ENCODE results near the genes MINK1, CHRNE, SLC52A1 and NLRP1.

GRCh38 chr17:4796556-4796913, 571 bp downstream of the PSMB6 start:
- PRO-cap: unidirectional peak, minus-strand start at chr17:4796736

DNA sequence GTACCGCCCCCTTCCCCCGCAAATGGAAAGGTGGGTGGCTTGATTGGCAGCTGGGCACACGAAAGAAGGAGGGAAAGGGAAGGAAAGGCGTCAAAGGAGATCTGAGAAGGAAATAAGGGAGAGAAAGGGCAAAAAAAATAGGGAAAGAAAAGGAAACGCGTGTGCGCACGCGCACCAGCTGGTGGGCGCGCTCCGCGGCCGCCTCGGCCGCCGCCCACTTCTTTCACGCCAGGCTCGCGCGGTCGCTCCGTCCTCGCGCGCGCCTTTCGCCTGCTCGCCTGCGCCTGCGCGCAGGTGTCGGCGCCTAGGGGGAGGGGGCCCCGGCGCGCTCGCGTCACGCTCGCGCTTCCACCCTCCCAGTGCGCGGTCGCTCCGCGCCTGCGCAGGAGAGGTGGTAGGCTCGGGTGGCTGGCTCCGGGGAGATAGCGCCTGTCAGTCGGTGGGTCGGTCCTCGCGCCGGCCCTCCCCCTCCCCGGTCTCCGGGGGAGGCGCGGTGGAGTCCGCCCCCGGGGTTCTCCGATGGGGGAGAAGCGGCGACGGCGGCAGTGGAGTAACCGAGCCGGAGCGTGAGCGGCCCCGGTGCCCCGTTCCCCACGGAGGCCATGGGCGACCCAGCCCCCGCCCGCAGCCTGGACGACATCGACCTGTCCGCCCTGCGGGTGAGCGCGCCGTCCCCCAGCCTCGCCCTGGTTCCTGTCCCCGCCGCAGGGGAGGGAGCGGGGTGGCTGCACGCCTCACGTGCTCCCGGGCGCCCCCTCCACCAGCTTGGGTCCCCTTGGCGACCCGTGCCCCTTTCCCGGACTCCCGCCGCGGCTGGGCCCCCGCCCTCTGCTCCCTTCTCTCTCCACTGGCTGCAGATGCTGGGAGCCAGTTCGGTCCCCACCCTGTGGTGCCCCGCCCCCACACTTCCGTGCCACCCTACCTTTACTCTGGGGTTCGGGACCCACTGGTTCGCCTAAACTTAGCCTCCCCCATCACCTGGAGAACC, at the start of gene MINK1:
MINK1 (plus strand) TSS at position 359 of the 988 bp plus-strand sequence.
- PRO-cap: bidirectional peak, plus-strand start at position 359 of the sequence, minus-strand start at position 268 of the sequence; unidirectional peak, minus-strand start at position 695 of the sequence; unidirectional peak, minus-strand start at position 849 of the sequence

GRCh38 chr17:4902804-4904041, at the start of gene CHRNE:
CHRNE (minus strand) TSS chr17:4903098.
- PRO-cap: unidirectional peak, minus-strand start at chr17:4903091

- PRO-cap: no peak
Observed at GRCh38 chr17:4960548-4960947, 7.1 kb downstream of the SPAG7 start.

DNA sequence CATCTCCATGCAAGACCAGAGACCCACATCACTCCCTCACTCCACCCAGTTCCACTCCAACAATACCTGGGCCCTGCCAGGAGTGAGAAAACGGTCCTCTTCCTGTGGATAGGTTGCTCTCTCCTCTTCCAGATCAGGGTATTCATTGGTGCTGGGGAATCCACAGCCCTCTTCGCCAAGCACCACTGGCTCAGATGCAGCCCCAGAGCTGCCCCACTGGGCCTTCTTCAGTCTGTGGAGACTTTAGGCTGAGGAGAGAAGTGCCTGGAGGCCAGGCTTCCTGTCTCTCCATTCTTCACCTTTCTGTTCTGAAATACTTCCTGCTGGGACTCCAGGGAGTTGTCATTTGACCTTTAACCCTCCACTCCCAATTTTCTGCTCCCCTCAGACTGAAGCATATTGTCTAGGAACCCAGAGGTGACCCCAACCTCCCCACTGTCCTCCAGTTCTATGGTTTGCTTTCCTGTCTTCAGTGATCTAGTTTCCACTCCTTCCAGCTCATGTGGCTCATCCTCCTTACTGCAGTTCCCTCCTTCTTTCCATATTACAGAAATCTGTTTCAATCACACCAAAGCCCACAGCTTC, 1.3 kb upstream of the CAMTA2 start:
- PRO-cap: no peak

DNA sequence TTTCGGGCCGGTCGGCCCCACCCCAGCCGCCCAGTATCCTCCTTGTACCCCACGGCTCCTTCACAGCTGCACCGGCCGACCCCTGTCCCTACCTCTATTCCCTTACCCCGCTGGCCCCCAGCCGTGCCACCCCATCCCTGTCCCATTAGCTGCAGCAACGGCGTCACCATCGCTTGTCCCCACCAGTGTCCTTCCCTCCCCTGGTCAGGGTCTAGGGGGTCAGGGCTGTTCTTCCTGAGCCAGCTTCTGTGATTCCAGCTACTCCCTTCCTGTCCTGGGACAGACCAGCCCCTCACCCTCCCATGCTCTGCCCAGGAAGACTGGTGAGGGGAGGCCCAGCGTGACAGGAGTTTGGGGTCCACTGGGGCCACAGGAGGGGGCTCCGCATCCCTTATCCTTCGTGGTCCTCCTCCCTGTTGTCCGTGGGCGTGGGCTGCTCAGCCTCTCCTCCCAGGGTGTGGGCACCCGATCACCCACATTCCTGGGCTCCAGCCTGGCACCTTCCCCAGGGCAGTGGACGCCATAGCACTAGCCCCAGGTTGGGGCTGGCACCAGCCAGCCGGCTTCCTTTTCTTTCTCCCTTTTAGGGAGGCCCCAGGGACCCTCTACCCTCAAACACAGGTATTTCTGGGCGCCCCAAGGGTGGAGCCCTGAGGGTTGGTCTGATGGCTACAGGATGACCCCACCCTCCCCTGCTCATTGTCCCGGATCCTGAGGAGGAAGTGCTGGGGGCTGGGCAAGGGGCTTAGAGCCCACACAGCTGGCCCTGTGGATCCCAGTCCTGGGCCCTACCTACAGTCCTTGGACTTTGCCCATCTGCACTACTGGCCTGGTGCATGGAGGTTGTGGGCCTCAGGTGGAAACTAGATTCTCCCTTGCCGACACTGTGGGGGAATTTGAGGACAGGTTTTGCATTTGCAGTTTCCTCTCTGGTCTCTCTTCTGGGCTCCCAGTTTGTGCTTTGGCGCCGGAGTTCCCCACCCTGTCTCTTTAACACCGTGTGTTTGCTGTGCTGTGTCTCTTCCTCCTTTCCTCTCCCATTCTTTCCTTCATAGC, 1.0 kb downstream of the KIF1C start:
- PRO-cap: no peak

DNA sequence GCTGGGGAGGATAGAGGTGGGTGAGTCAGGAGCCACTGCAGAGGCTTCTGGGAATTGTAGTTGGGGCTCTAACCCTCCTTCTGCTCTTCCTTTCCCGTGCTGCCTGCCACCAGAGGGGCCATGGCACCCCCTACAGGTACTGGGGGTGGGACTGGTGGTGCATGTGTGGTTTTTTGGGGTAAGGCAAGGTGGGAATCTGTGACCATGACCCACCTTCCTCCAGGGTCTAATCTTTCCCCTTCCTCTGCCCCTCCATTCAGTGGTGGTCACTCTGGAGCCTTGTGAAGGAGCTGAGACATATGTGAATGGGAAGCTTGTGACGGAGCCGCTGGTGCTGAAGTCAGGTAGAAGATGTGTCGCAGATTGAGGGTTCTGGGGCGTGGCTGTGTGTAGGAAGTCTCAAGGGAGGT, 15.5 kb downstream of the SLC52A1 start:
- PRO-cap: no peak

DNA sequence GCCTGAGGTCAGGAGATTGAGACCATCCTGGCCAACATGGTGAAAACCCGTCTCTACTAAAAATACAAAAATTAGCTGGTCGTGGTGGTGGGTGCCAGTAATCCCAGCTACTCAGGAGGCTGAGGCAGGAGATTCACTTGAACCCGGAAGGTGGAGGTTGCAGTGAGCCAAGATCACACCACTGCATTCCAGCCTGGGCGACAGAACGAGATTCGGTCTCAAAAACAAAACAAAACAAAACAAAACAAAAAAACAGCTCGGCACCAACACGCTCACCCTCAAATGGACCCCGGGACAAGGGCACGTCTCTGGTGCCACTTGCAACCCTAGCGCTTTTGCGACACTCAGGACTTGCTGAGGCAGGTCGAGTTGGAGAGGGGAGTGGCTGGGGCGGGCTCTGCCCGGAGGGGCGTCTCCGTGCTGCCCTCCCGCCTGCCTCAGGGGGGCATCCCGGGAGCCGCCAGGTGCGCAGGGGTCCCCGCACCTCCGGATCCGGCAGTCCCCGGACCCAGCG, at the start of gene SLC52A1:
SLC52A1 (minus strand) TSS at position 339 of the 514 bp plus-strand sequence.
- PRO-cap: no peak

GRCh38 chr17:5378582-5379693, 40.5 kb downstream of the NUP88 start:
- PRO-cap: no peak

DNA sequence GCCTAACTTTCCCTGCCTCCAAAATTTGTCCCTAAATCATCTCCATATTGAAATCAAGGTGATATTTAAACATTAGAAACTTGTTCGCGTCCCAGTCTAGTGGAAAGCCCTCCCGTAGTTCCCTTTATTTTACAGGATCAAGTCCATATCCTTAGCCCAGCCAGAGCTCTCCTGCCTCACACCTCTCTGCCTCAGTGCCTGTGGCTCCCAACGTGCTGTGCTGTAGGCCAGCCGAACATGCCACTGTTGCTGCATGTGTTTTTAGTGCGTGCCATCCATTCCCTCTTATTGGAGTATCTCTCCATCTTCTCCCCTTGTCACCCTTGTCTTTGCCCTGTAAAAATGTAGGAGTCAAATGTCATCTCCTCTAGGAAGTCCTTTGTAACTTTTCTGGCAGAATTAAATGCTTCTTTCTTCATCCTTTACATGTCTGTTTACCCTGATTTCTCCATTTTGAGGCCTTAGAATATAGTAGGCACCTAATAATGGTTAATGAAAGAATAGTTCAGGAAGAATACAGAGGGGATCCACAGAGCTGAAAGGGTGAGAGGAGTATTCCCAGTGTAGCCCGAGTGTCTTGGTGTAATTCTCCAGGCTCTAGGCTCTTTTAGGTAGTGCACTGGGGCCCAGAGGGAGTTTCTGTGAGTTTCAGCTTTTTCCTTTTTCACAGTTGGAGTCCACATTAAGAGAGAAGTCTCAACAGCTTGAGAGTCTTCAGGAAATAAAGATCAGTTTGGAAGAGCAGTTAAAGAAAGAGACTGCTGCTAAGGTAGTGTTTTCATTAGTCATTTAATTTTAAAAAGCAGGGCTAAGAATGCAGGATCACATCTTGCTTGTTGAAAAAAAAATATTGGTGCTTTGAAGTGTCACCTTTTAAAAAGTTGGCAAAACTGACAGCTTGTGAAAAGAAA, 39.5 kb downstream of the NUP88 start:
- PRO-cap: no peak

DNA sequence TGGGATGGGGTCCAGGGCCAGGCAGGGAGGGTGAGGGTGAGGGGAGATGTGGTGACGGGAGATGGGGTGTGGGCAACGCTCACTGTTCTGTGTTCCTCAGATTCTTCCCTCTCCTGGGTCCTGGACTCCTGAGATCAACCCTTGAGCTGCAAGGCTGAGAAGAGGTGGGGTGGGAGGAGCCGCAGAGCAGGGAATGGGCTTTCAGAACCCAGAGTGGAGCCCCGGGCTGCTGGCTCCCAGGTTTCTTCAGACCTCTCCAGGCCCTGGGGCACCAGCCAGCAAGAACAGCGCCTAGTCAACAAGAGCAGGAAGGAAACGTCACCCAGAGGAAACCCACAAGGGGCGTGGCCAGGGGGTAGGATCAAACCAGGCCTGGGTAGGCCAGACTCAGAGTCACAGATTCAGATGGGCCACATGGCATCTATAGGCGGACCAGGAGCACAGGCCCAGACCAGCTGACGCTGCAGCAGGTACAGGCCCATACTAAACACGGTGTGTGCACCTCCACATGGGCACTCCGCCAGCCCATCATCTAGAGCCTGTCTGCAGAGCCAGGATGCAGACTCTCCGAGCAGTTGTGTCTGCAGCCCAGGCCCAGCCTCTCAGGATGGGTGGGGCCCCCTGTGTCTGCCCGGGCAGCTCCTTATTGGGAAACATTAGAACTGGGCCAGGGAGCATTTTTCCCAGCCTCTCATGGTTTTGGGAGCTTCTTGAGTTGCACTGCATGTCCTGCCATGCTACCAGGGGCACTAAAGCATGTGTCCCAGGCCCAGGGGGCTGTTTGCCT, at the start of gene NLRP1:
NLRP1 (minus strand) TSS at position 300 of the 787 bp plus-strand sequence.
- PRO-cap: bidirectional peak, plus-strand start at position 413 of the sequence, minus-strand start at position 291 of the sequence

GRCh38 chr17:6079161-6079666, 9.0 kb downstream of the WSCD1 start:
- PRO-cap: no peak

DNA sequence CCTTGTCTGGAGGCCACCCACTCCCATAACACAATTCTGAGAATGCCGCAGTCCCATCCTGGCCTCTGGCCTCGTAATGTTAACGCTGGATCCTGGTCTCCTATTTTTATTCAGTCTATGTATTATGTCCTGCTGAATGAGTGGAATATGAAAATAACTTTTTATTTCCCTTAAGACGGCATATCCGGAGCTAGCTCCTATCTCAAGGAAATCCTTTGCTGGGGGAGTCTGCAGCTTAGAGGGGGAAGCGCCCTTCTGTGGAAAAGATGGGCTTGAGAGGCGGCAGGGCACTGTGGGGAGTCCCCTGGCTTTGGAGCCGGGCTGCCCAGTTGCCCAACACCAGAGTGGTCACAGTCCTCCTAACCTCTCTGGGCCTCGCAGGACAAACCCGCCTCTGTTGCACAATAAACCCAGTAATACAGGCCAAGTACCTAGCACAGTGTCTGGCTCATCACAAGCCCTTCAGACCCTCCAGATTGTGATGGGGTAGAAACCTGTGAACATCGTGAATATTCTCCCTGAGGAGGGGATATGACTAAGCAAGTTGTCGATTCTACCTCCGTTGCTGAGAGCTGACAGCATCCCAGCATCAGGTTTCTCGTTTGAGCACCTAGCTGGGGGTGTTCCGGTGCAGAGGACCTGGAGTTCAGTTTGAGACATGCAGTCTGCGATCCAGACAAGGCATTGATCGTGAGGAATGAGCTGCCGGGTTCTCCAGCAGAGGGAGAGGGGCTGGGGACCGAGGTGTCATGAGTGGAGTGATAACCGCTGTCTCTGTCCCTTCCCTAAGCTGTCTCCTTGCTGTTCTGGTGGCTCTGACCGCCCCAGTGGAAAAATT, 161.7 kb downstream of the WSCD1 start:
- PRO-cap: no peak

GRCh38 chr17:6406405-6406858, 28.5 kb downstream of the AIPL1 start:
- PRO-cap: no peak

DNA sequence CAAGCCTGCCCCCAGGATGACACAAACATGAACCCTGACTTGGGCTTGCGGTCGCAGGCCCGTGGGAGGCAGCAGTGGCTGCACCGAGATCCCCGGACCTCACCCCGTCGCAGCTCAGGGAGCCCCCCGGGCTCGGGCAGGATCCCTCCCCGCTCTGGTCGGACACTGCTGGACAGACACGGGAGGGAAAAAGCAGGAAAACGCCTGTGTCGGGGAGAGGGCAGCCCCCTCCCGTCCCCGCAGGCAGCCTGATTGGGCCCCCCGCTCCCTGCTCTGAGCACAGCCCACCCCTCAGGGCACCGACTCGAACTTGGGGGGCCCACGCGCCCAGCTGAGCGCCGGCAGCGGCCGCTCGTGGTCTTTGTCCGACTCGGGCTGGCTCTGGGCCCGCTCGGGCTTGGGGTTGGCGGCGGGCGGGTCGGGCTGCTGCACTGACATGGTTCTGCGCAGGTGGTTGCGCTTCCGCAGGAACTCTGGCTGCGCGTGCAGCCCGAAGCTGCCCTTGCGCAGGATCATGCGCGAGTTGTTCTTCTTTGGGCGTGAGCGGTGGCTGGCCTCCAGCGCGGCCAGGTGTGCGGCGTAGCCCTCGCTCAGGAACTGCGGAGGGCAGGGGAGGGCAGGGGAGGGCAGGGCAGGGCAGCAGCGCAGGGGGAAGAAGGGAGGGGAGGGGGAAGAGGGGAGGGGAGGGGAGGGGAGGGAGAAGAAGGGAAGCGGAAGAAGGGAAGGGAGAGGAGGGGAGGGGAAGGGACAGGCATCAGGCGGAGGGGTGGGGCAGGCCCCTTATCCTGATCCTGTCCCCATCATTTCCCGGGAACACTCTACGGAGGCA, 11.0 kb downstream of the PIMREG start:
- PRO-cap: no peak

DNA sequence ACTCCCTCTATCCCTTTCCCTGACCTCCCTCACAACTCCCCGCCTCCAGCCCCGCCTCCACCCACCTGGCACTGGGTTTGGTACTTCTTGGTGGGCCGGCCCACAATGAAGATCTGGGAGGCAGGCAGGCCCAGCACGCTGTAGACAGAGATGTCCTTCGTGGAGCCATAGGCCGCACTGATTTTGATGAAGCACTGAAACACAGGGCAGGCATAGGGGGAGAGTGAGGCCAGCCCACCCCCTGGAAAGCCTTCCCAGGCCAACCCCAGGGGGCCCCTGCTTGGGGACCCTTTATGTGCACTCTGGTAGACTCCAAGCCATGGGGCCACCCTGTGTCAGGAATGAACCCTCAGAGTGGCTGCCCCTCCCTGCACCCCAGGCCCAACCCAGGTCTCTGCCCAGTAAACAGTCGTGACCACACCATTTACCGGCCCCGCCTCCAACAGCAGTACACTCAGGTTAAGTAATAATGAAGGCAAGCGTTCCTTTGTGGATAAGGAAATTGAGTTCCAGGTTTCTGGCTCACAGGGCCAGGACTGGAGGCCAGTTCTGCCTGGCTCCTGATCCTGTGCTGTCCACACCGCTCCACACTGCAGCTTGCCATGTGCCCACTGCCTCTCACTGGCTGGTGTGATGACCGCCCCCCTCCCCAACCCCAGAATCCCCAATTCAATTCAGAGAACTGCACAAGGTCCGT, 13.4 kb downstream of the PIMREG start:
- PRO-cap: no peak

DNA sequence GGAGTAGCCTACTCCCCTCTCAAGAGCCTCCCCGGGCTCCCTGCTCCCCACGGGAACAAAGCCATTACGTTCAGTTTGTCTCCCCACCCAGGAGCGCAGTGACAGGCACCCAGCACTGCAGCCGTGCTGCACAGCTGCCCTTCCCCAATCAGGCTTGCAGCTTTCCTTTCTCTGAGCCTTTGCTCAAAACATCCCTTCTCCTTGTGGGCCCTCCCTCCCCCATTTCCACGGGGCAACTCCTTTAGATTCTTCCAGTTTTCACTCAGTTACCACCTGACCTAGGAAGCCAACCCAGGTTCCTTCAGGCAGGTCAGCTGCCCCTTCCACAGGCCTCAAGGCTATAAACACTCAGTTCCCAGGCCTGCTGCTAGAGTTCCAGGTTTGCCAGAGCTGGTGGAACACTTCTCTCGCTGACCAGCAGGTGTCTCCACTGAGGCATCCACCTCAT, 28.7 kb downstream of the PIMREG start:
- PRO-cap: no peak

- PRO-cap: no peak
Observed at GRCh38 chr17:6687325-6687679, 25.9 kb downstream of the SLC13A5 start.

DNA sequence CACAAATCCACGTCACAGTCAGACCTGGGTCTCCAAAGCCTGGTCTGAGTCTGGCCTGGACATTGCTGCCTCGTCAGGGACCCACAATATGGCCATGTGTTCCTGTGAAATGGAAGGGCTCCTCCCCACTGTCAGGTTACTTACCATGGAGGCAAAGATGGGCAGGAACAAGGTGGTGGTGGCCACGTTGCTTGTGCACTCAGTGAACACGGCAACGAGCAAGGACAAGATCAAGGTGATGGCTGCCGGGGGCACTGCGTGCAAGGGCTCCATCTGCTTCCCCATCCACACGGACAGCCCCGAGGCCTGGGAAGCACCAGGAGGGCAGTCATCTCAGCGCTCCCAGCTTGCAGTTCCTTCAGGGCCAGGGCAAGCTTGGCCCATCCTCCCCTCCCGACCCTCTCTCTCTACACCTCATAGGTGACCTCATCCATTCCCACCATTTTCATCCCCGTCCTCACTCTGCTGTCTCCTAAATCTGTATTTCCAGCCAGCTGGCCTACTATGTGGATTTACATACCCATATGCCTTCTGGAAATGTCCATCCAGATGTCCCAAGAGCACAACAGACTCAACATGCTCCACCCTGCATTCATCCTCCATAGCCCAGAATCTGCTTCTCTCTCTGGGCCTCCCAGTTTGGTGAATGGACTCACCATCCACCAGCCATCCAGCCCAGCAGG, 22.4 kb downstream of the SLC13A5 start:
- PRO-cap: no peak

GRCh38 chr17:6710836-6711384, 2.3 kb downstream of the SLC13A5 start:
- PRO-cap: no peak

Data from NALM6 (cell line).